Left common carotid artery plus branches (tissue), 1 donor: ENCODE measurements around a stretch of chr15.

- PRO-cap = no peak
Measured at GRCh38 chr15:95846748-95847251, 483.7 kb upstream of the NR2F2 start.

DNA sequence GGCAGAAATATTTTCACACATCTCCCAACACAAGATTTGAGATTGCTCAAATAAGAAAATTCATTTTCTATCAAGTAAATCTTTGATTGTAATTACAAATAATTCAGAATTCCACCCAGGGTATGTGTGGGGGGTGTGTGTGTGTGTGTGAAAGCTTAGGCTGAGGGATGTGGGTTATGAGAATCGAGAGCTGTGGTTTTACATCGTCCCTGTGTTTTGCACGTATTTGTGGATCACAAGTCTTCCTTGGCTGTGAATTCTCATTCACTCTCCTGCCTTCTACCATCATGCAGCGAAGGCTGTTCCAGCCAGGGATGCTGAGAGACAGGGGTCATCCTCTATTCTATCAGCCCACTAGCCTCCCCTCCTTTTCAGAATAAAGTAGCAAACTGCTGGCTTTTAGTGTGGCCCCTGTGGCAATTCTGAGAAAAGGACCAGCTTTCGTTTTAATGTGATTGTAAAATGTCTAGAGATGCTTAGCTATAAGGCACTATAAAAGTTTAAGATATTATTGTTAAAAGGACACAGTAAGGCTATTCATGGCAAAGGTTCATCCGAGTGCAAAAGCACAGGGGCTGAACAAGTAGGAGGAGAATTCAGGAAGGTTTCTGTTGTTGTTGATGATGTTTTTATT is 460.6 kb upstream of the NR2F2 start:
- PRO-cap = no peak

DNA sequence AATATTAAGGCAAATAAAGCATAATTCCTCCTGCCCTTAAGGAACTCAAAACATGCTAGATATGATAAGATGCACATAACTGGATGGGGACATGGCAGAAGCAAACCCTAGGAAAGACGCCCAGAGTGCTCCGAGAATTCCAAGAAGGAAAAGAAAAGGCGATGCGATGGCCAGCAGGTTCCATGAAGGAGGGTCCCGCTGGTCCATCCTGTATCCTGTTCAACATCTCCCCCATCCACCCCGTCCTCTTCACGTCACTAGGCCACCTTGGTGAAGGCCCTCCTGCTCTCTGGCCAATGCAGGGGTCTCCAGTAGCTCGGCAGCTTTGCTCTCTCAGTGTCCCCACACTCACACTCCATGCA is 53.2 kb upstream of the NR2F2 start:
- PRO-cap = no peak

GRCh38 chr15:96317111-96317598 is 13.3 kb upstream of the NR2F2 start:
- PRO-cap = no peak

- PRO-cap = no peak
Measured at GRCh38 chr15:96325058-96326217, 5.1 kb upstream of the NR2F2 start.

DNA sequence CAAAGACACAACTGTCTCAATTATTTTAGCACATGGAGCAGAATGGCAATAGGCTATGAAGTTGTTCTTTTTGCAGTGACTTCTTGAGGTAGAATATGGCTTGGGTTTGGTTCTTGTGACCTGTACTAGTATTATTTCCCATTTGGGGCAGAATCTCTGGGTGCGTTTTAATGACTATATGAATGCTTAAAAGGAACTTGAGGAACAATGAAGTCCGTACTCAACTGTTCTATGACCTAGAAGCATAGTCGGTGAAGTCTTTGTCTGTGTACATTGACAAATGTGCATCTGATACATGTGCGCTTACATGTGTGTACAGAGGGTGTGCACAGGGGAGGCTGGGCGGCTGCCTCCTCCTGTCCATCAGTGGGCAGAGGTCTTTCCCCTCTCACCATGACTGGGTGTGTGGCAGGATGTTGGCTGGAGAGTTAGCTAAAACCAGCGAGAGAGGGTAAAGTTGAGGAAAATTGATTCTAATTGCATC is 1.1 kb upstream of the NR2F2 start:
- PRO-cap = no peak

GRCh38 chr15:96338235-96338723 is 7.8 kb downstream of the NR2F2 start:
- PRO-cap = no peak

DNA sequence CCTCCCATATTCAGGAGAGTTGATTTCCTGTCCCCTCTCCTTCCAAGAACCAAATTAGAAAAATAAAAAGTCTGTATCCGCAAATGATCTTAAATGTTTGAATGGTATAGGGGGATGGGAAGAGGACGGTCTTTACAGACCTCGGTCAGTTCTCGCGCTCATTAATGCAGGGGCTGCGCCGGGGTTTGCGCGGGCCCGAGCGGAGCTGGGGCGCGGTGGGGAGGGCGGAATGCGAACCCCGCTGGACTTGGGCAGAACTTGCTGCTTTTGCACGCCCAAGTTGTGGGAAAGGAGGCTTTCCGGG is 10.9 kb downstream of the NR2F2 start:
- PRO-cap = no peak

- PRO-cap = no peak
Measured at GRCh38 chr15:96342508-96342733, 11.9 kb downstream of the NR2F2 start.

GRCh38 chr15:96354985-96355517 is 24.6 kb downstream of the NR2F2 start:
- PRO-cap = no peak

DNA sequence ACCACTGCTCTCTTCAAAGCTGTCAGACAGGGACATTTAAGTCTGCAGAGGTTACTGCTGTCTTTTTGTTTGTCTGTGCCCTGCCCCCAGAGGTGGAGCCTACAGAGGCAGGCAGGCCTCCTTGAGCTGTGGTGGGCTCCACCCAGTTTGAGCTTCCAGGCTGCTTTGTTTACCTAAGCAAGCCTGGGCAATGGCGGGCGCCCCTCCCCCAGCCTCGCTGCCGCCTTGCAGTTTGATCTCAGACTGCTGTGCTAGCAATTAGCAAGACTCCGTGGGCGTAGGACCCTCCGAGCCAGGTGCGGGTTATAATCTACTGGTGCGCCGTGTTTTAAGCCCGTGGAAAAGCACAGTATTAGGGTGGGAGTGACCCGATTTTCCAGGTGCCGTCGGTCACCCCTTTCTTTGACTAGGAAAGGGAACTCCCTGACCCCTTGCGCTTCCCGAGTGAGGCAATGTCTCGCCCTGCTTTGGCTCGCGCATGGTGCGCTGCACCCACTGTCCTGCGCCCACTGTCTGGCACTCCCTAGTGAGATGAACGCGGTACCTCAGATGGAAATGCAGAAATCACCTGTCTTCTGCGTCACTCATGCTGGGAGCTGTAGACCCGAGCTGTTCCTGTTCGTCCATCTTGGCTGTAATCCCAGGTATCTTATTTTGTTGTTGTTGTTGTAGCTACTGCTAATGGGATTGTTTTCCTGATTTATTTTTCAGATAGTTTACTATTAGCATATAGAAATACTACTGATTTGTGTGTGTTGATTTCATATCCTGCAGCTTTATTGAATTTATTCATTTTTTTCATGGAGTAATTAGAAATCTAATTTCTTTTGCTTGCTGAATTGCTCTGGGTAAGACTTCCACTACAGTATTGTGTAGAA is 664.6 kb upstream of the ARRDC4 start:
- PRO-cap = no peak

DNA sequence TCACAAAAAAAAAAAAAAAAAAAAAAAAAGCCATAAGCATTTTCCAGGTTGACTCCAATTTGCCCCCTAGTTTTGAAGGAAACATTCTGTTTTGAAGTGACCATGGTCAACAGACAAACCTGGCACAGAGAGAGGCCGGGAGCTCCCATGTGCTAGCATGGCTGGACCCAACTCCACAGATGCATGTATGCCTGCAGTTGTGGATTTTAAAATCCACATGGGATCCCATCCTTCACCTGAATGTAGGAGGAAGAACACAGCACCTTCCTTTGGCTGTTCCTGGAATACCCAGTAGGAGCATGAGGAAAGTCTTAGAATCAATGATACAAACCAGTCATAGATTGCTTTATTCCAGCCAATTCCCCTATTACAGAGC is 39.6 kb downstream of the ARRDC4 start:
- PRO-cap = no peak

DNA sequence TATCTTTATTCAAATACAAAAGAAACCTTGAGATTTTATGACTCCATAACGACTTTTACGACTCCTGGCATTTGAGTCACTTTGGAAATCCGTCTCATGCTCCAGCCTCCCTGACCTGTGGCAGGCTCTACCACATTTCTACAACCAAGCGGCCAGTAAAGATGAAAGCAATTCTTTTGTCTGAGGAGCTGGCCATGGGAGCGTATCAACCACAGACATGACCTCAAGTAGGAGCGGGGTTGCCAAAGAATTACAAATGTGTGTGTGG is 40.0 kb downstream of the ARRDC4 start:
- PRO-cap = no peak

DNA sequence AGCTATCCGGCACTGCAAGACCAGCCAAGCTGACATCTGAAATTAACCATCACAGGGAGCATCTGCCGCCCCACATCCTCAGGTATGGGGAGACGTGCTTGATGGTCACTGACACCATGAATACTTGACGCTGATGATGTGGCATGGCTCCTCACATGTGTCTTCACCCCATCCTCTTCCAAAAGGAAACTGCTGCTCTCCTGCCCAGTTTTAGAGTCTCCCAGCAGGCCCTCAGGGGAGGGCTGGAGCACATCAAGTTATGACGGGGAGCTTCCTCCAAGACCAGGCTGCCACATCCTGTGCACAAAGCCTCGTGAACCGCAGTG is 199.5 kb downstream of the ARRDC4 start:
- PRO-cap = no peak

DNA sequence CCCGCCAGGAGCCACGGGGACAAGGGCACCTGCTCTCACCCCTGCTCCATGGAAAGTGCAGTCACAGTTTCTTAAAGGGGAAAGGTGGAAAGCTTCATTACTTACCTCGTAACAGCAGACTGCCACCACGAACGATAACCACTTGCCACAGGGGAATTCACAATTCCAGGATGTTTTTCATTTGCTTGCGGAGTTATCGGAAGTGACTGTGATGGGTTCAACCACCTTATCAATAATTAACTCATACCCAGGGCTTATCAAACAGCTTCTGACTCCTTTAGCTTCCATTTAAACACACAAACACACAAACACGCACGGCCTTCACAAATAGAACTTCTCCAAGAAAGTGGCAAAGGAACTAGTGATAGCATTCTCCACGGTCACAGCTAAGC is 134.2 kb upstream of the IGF1R start:
- PRO-cap = no peak

DNA sequence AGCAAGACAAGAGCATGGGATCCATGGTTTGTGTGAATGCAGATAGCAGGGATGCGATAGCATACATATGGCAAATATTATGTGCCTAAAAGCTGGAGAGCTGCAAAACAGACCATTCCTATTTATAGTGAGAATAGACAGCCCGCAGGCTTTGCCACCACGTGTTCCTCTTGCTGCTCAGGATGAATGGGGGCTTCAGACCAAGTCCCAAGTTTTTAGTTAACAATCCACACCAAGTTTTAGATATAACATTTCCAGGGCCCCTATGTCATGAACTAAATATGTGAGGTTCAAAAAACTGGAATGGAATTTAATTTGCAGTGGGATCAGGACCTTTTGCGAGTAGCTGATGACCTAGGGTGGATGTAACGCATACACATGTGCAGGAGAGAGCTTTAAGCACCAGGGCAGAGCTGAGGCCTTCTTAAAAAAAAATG is 48.5 kb upstream of the IGF1R start:
- PRO-cap = no peak

DNA sequence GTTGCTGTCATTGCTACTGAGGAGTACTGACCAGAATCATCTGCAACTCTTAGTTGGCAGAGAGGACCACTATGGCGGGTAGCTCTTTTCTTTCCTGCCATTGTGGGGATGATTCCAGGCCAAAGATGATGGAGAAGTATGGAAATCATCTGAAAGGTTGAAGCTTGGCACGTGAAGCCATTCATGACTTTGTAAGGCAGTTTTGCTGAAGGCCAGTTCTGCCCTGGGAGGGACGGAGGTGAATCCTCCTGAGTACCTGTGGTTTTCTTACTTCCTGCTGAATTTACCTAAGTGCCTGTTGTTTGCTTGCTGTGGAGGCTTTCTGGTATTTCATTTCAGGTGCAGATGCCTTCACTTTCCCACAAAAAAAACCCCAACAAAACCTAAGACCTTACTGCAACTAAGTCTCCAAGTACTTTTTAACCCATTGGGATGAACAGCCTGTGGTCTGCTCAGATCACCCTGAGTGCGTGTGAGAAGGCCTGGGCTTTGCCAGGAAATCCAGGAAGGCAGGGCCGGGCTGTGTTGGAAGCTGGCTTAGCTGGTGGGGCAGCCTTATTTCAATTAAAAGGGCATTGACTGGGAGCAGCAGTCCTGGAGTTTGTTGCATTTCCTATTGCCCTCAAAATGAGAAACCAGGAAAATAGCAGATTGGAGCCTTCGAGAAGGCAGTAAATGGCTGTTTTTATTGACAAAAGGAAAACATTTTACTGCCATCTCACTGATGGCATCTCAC is 65.2 kb downstream of the IGF1R start:
- PRO-cap = no peak

DNA sequence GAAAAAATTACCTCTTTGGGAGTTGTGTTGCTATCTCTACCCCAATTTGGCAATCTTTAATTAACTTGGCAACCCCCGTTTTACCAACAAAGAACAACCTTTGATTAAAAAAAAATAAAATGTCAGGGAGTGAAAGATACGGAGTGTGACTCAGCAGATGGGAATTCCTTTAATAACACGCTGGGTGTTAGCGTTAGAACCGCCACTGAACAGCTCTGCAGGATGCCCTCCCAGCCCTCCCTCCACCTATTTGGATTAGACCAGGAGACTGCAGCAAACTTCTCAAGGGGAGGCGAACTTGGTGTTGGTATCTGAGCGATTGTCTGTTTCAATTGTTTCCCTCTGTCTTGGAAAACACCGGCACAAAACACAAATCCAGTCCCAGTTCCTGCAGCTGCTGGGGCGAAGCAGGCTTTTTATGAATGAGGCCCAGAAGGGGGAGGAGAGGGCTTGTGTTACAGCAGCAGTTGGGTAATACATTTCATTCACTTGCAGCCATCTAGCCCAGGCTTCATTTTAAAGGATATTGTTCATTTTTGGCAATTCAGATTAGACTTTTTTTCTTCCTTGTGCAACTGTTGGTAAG is 152.2 kb downstream of the IGF1R start:
- PRO-cap = no peak

DNA sequence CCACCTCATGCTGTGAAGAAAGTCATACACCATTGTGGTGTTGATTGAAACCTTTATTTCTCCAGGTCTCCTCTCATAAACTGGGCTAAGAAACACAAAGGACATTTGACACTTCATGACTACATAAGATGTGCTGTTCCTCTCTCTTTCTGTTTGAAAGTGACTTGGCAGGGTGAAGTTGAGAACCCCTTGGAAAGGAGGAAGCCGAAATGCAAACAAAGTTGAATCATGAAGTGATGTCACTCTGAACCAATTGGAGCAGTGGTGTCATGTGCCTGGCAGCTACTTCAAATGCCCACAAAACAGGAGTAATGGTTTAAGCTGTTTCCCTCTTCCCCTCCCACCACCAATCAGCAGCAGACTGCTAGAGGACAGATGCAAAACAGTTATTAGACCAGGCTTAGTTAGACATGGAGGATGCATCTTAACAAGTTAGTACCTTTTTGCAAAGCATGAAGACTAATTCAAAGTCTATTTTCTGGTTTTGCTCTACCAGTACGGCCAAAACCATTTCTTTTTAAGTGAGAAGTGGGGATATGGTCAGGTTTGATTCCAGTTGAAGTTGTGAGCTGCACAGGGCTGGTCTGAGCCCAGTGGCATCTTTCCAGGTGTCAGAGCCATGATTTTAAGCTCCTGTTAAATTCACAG is 174.8 kb downstream of the IGF1R start:
- PRO-cap = no peak

- PRO-cap = no peak
Measured at GRCh38 chr15:98843489-98844285, 163.9 kb downstream of the PGPEP1L start.